Left cardiac atrium (tissue), 1 donor: ENCODE measurements around the genes EDC4 and LCAT.

GRCh38 chr16:67486697-67487093 is 3.3 kb upstream of the AGRP start:
- PRO-cap, result no peak

DNA sequence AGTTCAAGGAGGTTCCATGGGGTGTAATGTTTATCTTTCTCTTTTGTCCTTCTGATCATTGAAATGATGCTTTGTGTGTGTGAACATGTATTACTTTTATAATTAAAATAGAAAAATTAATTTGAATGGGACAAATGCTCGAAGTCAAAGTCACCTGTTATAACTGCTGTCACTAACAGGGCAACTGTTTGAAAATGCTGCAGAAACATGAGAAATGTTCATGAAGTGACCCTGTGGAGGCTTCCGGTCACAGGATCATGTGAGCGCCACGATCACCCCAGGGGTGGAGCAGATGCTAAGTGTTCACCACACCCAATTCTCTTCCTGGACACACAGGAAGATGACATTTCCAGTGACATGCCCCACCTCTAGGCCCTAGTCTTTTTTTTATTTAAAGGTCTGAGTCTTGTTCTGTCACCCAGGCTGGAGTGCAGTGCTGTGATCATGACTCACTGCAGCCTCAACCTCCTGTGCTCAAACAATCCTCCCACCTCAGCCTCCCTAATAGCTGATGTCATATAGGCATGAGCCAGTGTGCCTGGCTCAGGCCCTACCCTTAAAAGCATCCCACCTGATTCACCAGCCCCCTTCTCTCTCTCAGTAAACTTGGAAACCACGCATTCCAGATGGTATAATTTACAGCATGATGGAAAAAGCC is 21.0 kb upstream of the AGRP start:
- PRO-cap, result no peak

- PRO-cap, result no peak
Observed at GRCh38 chr16:67514311-67514766, 14.3 kb upstream of the RIPOR1 start.

GRCh38 chr16:67530989-67531751 is 2.5 kb downstream of the RIPOR1 start:
- PRO-cap, result no peak

- PRO-cap, result no peak
Observed at GRCh38 chr16:67563763-67564272, 1.5 kb downstream of the CTCF start.

DNA sequence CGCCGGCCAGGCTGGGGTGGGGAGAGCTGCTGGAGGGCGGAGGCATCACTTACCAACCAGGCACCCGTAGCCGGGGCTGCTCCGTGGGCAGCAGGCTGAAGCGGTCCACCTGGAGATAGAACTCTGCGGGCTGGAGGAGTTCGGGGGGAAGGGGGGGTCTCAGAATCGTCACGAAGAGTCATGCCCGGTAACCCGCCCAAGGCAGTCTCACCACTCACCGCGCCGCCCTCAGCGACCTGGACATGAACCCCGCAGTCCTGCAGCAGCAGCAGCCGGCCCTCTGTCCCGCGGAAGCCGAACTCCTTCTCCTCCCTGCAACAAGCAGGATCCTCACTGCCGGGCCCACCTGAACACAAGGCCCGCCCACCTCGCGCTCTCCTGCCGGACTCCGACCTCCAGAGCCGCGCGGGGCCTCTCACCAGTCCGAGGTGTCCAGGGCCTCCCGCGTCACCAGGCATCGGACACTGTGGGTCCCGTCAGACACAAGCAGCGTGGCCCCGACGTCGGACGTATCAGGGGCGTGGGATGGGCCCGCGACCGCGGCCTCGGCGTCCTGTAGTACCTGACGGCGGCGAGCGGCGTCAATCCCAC is 481 bp downstream of the ACD start:
- PRO-cap, result no peak

- PRO-cap, result no peak
Observed at GRCh38 chr16:67684723-67685384, 18.2 kb downstream of the C16orf86 start.

- PRO-cap, result no peak
Observed at GRCh38 chr16:67716090-67716806, 2.9 kb downstream of the GFOD2 start.

- PRO-cap, result no peak
Observed at GRCh38 chr16:67803920-67804470, 2.4 kb downstream of the RANBP10 start.

DNA sequence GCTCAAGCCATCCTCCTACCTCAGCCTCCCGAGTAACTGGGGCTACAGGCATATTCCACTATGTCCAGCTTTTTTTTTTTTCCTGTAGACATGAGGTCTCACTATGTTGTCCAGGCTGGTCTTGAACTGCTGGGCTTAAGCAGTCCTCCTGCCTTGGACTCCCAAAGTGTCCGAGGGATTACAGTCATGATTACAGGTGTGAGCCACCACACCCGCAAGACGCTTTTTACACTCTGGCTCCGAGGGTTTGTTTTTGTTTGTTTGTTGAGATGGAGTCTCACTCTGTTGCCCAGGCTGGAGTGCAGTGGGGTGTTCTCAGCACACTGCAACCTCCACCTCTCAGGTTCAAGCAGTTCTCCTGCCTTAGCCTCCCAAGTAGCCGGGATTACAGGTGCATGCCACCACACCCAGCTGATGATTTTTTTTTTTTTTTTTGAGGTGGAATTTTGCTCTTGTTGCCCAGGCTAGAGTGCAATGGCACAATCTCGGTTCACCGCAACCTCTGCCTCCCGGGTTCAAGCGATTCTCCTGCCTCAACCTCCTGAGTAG is 11.5 kb upstream of the CENPT start:
- PRO-cap, result no peak

GRCh38 chr16:67860979-67861499 is 11.8 kb upstream of the EDC4 start:
- PRO-cap, result no peak

DNA sequence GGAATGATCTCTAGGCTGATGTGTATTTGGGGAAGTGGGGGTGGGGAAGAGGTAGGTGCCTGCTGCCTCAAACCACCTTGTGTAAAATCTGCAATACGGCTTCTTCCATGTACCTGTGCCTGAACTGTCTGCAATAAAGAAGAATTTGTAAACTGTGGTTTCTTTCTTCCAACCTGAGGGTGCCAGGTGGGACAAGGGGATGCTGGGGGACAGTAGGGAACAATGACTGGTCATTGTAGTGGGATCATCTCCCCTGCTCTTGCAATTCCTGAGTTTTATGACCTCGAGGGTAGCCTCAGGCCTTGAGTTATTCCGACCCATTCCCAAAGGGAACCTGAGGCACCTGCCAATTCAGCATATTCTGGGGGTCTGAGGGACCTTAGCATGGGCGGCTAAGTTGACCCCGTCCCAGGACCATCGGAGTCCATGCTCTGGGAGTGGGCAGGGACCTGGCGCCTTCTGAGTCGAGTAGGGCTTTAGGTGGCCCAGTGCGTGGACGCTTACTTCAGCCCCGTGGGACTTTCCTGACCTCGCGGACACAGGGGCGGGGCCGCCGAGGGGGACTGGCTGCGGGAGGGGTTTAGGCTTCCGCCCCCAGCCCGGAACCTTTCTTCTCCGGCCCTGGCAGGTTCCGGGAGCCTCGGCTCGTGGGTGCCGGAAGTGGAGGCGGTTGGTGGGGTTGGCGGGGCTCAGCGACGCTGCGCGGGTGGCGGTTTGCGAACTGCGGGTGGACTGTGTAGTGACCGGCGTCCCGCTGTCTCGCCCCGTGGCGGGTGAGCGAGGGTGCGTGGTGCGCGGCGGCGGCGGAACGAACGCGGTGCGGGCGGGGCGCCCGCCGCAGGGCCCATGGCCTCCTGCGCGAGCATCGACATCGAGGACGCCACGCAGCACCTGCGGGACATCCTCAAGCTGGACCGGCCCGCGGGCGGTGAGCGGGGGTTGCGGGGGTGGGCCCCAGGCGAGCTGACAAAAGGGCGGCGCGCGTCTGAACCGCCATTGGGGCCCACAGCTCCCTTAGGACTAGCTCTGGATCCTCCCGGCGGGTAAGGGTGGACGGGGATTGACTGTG is at the start of gene EDC4:
TSS of gene EDC4 (plus strand) at position 637 of the 1,069 bp plus-strand sequence.
- PRO-cap, result bidirectional peak, plus-strand start at position 654 of the sequence, minus-strand start at position 526 of the sequence

GRCh38 chr16:67885059-67885378 is 334 bp downstream of the NRN1L start:
- PRO-cap, result no peak

GRCh38 chr16:67928767-67929355 is 2.8 kb downstream of the CTRL start:
- PRO-cap, result no peak

DNA sequence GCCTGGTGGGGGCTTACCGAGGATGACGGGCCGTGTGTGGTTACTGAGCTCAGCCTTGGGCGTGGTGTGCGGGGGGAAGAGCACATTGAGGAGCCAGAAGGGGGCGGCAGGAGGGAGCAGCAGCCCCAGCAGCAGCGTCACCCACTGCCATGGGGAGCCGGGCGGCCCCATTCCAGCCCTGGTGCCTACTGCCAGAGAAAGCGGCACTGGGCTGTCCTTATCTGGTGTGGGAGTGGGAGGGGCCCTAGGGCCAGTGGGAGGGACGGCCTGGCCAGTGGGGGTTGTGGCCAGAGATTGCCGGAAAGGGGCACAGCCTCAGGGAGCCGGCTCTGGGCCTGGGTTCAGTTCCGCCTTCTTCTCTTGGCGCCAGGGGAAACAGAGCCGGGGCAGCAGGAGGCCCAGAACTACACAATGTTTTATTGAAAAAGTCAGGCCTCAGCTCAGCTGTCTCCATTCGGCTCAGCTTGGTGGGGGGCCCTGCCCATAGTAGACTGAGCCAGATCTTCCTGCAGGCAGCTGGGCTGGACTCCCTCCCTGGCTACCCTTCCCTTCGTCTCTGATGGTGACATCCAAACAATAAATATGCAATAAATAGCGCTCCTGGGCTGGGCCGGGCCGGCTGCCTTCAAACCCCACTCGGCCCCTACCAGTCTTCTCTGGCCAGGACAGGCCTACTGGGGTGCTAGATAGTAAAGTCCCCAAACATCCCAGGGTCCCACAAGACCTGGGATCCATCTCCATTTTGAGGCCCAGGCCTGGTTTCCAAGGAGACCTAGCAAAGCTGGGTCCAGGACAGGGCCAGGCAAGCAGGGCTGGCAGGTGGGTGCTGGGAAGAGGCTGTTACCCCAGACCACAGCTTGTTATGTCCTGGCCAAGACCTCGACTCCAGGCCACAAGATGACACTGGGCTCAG is at the start of gene LCAT:
TSS of gene LCAT (minus strand) at position 190 of the 913 bp plus-strand sequence.
- PRO-cap, result bidirectional peak, plus-strand start at position 312 of the sequence, minus-strand start at position 190 of the sequence

GRCh38 chr16:67951689-67952503 is 8.0 kb upstream of the LCAT start:
- PRO-cap, result no peak

DNA sequence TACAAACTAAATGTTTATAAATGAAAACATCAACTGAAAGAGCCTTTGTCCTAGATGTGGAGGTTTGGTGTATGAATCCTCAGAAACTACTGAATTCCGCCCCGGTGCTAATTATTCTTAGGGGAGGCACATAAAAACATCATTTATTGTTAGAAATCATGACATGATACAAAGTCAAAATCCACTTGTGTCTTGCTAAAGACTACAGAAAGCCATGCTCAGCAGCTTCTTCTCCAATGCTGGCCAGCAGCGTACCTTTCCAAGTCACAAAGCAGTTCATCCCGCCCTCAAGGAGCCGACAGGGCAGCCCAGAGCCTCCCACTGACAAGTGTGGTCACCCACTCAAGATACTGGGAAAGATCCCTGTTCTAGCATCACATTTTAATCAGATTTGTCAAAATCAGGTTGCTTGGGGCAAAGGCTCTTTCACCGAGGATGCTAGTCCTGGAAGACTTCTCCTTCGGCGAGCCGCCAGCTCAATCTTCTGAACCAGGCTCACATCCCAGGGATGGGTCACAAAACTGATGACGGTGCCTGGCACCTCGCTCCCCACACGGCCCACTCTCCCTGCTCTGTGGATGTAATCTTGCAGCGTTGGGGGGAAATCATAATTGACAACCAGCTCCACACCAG is 1.7 kb downstream of the DDX28 start:
- PRO-cap, result no peak

GRCh38 chr16:68031877-68032538 is 8.9 kb downstream of the DUS2 start:
- PRO-cap, result no peak

DNA sequence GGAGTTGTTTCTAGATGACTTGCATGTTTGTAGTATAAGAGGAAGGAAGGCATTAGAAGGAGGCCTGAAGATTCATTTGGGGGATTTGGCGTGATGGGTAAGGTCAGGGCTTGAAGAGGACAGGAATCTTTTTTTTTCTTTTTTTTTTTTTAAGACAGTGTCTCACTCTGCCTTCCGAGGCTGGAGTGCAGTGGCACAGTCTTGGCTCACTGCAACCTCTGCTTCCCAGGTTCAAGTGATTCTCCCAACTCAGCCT is 16.8 kb downstream of the DUS2 start:
- PRO-cap, result no peak

DNA sequence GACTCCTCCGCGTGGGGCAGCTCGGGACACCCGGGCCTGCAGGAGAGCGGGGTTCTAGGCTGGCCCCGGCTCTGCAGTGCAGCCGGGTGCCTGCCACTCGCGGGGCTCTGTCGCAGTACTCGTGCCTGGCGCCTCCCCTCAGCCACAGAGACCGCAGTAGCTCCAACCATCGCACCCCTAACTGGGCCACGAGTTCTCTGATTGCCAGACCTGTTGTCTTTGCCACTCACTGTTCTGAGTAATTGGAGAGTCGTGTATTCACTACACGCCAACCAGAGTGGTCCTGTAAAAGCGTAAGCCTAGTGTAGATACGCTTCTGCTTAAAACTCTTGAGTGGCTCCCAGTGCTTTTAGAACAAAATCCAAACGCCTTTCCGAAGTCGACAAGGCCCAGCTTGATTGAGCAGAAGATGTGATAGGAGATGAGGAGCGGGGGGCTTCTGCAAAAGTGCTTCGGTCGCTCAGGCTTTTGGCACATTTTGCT is 435 bp downstream of the PRMT7 start:
- PRO-cap, result no peak